Omental fat pad (tissue), 4 donors: Measurements from ENCODE around the genes CBR4 and CEP44.

GRCh38 chr4:168898278-168898916 lies 111.7 kb downstream of the CBR4 start:
- PRO-cap = no peak
- RAMPAGE, long total RNA, 4 experiments = no peak in any of the 4 experiments

GRCh38 chr4:168926811-168927979 lies 82.9 kb downstream of the CBR4 start:
- PRO-cap = no peak
- RAMPAGE, long total RNA, 4 experiments = no peak in any of the 4 experiments

- PRO-cap = bidirectional peak, plus-strand start at chr4:169010472, minus-strand start at chr4:169010252
- RAMPAGE, long total RNA, 4 experiments = start-site peak on the minus strand in 4 of 4 experiments, at chr4:169010241-169010281 at its widest, 38 to 113 reads per replicate
Measured at GRCh38 chr4:169009213-169010314, at the start of gene CBR4. Gene CBR4 (minus strand): TSS chr4:169010255.

- PRO-cap = no peak
- RAMPAGE, long total RNA, 4 experiments = no peak in any of the 4 experiments
Measured at GRCh38 chr4:169059583-169060591, 49.8 kb upstream of the CBR4 start.

- PRO-cap = no peak
- RAMPAGE, long total RNA, 4 experiments = no peak in any of the 4 experiments
Measured at GRCh38 chr4:169724152-169725337, 33.2 kb downstream of the HPF1 start.

DNA sequence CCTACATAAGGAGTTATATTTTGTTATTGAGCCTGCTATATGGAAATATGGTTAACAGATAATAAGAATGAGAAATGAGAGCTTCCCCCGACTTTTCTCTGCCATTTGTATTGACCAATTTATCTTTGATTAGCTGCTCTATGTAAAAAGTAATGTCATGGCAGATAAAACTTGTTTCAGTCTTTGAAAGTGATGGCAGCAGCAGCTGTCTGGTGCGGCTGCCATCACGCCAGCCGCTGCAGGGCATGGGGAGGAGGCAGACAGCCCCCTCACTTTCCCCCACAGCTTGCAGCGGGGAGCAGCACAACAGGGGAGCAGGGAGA lies 13.6 kb upstream of the MFAP3L start:
- PRO-cap = no peak
- RAMPAGE, long total RNA, 4 experiments = no peak in any of the 4 experiments

DNA sequence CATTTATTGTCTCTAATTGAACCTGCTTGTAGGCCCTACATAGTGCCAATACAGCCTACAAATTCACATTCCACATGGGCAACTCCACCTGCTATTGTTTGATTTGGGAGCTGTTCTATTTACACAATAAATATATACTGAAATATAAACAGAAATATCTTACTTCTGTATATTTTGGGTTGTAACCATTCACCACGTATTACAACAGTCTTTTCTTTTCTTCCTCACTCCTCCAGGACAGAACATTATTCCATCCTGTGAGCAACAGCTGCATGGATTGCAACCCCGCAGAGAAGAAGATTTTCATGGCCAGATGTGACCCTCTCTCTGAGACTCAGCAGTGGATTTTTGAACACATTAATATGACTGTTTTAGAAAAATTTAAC lies 128.9 kb upstream of the GALNT7 start:
- PRO-cap = no peak
- RAMPAGE, long total RNA, 4 experiments = no peak in any of the 4 experiments

DNA sequence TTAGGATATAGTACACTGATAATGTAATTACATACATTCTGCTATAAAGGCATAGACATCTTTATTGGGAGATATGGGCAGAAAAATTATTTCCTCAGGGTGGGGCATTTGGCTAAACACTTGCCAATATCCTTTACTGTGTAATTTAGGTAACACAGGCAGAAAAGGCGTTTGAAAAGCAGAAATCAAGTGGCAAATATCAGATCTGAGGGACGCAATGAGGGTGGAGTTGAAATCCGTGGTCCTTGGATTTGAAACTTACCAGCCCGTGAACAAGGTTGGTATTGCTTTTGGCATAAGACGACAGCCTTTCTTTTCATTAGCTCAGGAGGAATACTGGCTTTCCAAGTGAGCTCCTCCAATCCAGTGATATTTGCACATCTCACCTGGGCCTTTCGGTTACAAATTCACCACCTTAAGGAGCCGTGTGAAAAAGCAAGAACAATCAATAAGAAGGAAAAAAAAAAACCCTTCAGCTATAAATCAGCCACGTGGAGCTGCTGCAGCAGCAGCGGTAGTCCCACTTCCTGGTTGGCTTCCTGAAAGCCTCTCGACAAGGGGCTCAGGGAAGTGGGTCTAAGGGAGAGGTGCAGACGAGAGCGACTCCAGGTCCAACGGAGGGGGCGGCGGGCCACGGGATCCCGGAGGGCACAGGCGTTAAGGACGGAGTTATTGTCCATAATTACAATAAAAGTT lies 763 bp upstream of the GALNT7 start:
- PRO-cap = no peak
- RAMPAGE, long total RNA, 4 experiments = start-site peak on the minus strand in 1 of 4 experiments, centred at position 477 of the sequence, 7 reads per replicate

GRCh38 chr4:173264756-173265190 lies 69.4 kb downstream of the HMGB2 start:
- PRO-cap = no peak
- RAMPAGE, long total RNA, 4 experiments = no peak in any of the 4 experiments

DNA sequence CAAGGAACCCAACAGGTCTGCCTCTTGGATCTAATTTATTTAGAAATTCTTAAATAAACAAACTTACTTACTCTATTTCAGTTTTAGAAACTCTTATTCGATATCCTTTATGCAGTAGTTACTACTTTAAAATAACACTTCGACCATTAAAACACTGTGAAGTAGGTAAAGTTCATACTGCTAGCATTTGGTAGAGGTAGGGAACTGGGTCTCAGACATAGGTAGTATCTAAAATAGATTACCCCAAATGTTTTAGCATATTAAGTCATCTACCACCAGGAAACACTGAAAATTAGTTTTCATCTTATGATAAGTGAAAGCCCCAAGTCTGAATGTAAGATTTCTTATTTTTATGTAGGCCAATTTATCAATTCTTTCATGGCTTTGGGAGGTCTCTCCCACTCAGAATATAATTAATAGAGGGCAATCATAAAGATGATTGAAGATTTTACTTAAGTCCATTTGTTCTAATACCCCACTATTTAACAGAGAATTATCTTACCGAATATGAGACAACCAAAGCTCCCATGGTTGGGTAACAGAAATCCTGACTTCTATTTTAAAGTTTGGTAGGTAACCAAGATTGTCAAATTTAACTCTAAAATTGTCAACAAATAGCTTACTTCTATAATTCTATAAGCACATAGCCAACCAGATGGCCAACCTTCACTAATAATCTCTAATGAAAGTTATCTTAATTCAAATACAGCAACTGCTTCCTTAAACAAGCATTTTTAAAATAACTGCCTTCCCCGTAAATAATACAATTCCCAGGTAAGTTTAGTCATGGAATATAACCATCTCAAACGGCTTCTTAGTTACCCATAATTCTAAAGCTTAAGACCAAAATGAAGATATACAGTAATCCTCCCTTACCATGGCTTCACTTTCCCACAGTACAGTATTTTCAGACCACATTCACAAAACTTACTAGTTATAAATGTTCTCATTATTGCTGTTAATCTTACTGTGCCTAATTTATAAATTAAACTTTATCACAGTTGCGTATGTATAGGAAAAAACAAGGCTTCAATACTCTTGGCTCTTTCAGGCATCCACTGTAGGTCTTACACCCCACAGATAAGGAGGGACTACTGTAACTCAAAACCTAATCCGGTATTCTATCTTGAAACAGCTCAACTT lies 4.0 kb downstream of the HMGB2 start:
- PRO-cap = no peak
- RAMPAGE, long total RNA, 4 experiments = no peak in any of the 4 experiments

GRCh38 chr4:173414914-173415516 lies 16.1 kb upstream of the SCRG1 start:
- PRO-cap = no peak
- RAMPAGE, long total RNA, 4 experiments = no peak in any of the 4 experiments

GRCh38 chr4:173508903-173510095 lies 20.7 kb downstream of the HAND2 start:
- PRO-cap = unidirectional peak, minus-strand start at chr4:173509557
- RAMPAGE, long total RNA, 4 experiments = start-site peak on the plus strand in 4 of 4 experiments, at chr4:173509636-173509681 at its widest, 18 to 108 reads per replicate

GRCh38 chr4:173510459-173511189 lies 19.4 kb downstream of the HAND2 start:
- PRO-cap = no peak
- RAMPAGE, long total RNA, 4 experiments = no peak in any of the 4 experiments

DNA sequence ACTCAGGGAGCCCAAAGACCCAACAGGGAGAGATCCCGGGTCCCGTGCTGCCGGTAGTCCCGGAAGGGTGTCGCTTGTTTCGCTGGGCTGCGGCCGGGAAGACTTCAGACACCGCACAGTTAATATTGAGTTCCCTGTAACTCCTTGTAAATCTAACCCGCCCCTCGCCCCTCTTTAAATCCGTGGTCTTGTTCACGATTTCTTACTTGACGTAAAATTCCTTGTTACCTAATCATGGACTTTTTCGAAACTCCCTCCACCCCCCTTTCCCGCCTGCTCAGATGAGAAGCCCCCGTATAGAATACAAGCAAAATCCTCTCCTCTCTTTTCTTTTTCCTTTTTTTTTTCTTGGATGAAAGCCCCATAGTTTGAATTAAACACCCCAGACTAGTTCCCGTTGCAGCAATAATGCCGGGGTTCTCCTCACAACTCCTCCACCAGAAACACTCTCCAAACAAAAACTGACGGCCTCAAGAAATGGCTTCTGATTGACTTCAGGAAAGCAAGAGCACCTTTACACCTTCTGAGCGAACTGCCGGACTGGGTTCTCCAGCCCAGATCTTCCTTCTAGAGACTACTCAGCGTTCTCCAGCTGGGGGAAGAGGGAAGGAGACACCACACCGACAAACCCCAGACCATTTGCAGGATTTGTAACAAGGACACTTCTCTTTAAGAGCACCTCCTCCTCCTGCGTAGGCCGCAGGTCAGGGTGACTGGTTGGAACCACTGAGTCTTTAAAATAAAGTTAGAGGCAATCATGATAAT lies 4.1 kb downstream of the HAND2 start:
- PRO-cap = no peak
- RAMPAGE, long total RNA, 4 experiments = no peak in any of the 4 experiments

GRCh38 chr4:173532606-173533021 lies 2.6 kb upstream of the HAND2 start:
- PRO-cap = no peak
- RAMPAGE, long total RNA, 4 experiments = no peak in any of the 4 experiments

DNA sequence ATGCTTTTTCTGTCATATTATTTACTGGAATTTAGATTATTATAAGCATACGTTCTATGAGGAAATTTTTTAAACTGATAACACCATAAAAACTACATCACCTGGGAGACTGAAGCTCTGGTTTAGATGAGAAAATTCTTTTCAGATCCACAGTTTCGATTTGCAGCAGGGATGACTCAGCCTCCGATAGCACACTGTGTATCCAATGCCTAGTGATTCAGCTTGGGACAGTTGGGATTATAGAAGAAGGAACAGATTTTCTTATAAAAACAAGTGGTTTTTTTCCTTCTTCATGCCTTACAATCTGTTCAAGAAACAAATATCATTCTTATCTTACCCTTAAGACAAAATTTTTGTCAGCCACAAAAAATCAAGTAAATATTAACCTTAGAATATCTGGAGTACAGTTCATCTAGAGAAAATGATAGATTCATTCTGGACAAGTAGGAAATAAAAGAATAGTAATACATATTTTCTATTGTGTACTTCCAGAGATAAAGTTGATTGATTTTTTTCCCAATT lies 128.9 kb downstream of the FBXO8 start:
- PRO-cap = no peak
- RAMPAGE, long total RNA, 4 experiments = start-site peak on the minus strand in 1 of 4 experiments, centred at position 192 of the sequence, 8 reads per replicate

DNA sequence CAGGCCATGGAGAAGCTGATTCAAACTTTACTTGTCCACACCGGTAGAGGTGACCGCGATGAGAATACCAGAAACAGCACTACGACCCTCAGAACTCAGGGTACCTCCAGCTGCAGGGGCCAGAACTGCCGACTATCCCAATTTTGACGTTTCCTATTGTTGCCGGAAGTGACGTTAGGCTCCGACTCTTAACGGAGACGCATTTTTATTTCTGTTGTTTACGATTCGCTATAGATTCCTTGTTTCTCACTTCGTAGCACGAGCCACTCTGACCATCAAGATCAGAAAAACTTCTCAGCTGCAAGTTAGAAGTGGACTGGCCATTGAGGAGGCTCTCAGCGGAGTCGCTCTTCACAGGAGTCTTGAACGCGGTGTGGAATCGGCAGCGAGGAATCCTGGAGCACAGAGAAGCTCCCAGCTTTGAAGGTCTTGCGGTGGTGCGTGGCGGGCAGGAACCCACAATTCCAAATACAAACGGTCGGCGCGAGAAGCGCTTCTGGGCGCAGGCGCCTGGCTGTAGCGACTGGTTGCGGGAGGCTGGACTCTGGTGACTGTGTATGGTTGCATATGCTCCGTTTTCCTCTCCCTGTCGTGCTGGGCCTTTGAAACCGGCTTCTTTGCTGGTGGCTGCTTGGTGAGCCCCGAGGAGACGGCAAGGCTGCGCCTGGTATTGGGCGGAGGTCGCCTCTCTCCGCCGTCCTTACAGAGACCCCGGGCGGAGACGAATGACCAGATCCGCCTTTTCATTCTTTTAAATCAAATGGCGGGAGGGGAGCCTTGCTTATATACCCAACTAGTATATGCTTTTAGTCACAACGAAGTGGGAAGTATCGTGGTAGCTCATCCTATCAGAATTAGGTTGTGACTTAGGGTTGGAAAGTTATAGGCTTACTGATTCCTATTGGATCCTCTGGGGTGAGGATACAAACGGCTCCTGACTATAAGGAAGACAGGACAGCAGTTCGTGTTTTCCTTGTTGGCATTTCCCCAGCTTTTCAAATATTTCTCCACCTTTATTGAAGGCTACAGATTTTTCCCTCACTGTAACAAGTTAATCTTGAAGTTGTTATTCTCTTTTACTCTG lies at the start of gene CEP44:
TSS of gene CEP44 (plus strand) at position 405 of the 1,084 bp plus-strand sequence.
- PRO-cap = no peak
- RAMPAGE, long total RNA, 4 experiments = start-site peak on the plus strand in 2 of 4 experiments, centred at positions 207 to 412 of the sequence, 18 to 52 reads per replicate; start-site peak on the minus strand in 3 of 4 experiments, centred at positions 135 to 136 of the sequence, 23 to 219 reads per replicate

DNA sequence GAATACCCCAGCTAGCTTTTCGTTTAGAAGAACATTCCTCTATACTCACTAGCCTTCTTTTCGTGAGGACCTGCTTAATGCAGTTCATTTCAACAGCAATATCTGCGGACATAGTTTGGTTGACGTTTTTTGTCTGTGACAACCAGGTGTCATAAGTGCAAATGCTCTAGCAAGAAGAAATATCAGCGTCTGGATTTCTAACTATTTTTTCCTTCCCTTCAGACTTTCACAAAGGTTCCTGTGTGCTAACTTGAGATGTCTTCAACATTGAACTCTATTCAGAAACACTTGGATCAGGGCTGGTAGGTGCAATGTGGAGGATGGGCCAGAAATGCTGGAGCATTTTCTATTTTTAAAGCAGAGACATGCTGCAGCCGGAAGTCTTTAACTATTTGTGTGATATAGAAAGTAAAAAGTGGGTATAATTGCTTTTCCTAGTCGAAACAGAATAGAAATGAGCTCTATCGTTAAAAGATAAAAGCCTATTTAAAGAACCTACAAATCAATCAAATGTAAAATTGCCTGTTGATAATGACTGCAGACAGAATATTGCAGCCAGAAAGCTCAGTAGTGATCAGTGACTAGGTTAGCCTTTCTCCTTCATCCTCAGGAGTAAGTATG lies 31.6 kb downstream of the ASB5 start:
- PRO-cap = no peak
- RAMPAGE, long total RNA, 4 experiments = no peak in any of the 4 experiments

- PRO-cap = no peak
- RAMPAGE, long total RNA, 4 experiments = no peak in any of the 4 experiments
Measured at GRCh38 chr4:176498769-176499290, 179.1 kb downstream of the SPCS3 start.

DNA sequence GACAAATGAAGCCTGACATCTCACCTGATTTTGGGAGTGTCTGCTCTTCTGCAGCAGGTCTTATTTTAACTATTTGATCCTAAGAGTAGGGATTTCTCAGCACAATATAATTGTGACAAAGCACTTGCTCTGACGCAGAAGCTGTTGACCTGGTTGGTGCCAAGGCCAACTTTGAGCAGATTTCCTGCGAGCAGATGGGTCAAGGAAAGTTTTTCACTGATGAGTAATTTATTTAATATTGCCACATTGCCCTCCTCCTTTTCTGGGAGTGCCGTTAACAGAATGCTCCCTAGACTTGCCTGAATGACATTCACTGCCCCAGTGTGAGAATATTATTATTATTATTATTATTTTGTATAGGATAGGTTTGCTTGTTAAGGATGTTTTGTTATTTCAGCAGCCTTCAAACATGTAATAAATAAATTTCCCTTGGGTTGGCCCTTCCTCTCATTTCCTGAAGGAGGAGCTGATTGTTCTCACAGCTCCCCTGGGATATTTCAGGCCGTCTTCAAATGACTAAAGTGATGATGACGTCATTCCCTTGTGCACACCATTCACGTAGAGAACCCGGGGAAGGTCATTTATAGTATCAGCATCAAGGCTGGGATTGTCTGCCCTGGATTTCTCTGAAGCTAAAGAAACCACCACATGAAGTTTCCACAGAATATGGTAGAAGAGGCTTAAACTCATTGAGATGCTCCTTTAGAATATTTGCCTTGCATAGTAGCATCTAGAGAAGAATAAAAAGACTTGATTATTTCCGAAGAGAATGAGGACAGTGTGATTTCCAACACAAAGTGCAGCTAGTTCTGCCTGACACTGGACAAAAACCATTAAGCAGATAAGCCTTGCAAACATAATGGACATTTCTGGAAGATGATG lies 156.8 kb downstream of the VEGFC start:
- PRO-cap = no peak
- RAMPAGE, long total RNA, 4 experiments = no peak in any of the 4 experiments